Measurements from ENCODE around the gene DCLK2.

DNA sequence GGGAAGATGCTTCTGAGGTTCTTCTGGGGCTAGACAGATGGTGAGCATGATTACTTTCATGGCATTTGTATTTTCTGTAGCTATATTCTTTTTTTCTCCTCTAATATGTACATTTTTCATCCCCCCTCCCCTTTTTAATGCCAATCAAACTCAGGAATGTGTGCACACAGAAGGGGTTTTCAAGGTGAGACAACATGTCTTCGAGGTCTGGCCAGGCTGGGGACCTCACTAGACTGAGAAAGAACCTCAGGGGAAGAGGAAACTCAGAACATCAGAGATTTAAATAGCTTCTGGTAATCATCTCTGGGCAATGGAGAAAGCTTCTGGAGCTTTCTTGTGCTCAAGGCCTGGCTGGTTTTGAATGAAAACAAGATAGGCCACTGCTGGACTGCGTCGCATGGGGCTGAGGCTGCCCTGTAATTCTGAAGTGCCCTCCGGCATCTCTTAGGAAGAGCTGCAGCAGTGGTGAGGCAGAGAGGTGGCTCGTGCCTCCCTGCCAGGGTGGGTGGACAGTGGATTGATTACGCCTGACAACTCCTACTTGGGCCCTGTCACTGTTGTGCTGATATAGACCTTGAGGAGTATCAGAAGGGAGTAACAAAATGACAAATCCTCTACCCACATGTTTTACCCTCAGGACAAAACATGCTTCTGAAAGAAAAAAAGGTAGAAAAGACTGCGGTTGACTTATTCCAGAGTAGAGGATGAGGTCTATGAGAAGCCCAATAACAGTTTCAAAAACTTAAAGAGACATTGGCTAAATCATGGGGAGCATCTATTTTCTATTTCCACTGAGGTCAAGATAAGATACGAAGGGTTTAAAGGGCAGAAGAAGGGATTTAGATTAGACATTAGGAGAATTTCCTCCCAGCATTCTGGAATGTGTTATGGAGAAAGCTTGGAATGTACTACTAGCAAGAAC lies 279.7 kb downstream of the NR3C2 start:
- PRO-cap, result no peak
- RAMPAGE, long total RNA, 2 experiments, result no peak in any of the 2 experiments

DNA sequence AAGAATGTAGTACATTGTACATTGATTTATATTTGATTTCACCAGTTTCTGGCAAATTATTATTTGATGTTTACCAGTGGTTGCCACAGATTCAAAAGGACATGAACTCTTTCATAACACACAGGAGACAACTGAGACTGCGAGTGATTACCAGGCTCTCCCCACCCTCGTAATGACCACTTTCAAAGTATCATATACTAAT lies 158.5 kb downstream of the NR3C2 start:
- PRO-cap, result no peak
- RAMPAGE, long total RNA, 2 experiments, result no peak in any of the 2 experiments

GRCh38 chr4:148447589-148448202 lies 5.5 kb upstream of the NR3C2 start:
- PRO-cap, result no peak
- RAMPAGE, long total RNA, 2 experiments, result no peak in any of the 2 experiments

GRCh38 chr4:148834662-148835532 lies 392.7 kb upstream of the NR3C2 start:
- PRO-cap, result no peak
- RAMPAGE, long total RNA, 2 experiments, result no peak in any of the 2 experiments

- PRO-cap, result no peak
- RAMPAGE, long total RNA, 2 experiments, result no peak in any of the 2 experiments
Observed at GRCh38 chr4:149280012-149280312, 535.7 kb downstream of the IQCM start.

DNA sequence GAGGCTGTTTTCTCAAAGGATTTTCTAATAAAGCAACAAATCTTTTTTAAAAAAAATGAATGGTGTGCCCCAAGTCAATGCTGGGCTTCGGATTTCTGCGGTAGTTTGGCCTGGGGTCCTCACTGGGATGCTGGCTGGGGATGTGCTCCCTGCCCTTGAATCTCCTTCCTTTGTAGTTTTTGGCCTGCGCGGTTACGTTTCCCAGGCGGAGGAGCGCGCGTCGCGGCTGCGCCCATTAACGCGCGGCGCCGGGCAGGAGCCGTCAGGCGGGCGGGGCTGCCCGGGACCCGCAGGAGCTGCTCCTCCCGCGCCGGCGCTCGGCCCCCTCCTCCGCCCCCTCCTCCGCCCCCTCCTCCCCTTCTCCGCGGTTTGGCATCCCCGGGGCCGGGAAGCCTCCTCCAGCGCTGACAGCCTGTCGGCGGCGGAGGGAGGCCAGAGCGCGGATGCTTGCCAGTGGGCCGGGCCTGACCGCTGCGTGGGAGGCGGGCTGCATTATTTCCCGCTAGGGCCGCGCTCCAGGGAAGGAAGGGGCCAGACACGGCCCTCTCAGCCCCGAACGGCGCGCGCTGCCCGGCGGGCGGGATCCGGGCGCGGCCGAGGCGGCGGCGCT lies at the start of gene DCLK2:
DCLK2 (plus strand) TSS at position 534 of the 610 bp plus-strand sequence.
- PRO-cap, result bidirectional peak, plus-strand start at position 235 of the sequence, minus-strand start at position 172 of the sequence; unidirectional peak, plus-strand start at position 235 of the sequence; unidirectional peak, plus-strand start at position 265 of the sequence; bidirectional peak, plus-strand start at position 401 of the sequence, minus-strand start at position 406 of the sequence
- RAMPAGE, long total RNA, 2 experiments, result no peak in any of the 2 experiments

DNA sequence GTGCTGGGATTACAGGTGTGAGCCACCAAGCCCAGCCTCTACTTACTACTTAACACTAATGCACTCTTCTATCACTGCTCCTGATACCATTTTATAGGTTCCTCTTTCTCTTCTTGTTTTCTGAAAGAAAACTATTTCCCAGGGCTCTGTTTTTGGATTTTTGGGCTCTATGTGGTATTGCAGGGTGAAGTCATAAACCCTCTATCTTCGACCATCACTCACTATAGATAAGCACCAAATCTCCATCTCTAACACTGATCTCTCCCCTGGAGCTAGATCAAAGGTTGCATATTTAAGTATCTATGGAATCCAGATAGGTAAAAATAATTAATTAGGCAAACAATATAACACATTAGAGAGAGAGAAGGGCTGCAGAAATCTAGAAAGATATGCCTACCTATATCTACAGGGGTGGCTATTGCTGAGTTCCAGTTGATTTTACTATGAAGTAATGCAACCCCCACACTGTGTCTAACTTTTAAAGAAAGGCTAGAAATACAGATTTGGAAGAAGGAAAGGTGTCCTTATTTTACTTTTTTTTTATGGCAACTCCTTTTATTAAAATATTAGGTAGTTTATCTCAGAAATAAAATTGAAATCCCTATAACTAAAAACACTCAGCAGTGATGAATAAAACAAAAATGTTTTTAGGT lies 206.1 kb upstream of the MAB21L2 start:
- PRO-cap, result no peak
- RAMPAGE, long total RNA, 2 experiments, result no peak in any of the 2 experiments

- PRO-cap, result no peak
- RAMPAGE, long total RNA, 2 experiments, result no peak in any of the 2 experiments
Observed at GRCh38 chr4:150395976-150396501, 185.9 kb upstream of the MAB21L2 start.

GRCh38 chr4:150578534-150579468 lies 3.1 kb upstream of the MAB21L2 start:
- PRO-cap, result no peak
- RAMPAGE, long total RNA, 2 experiments, result no peak in any of the 2 experiments

- PRO-cap, result no peak
- RAMPAGE, long total RNA, 2 experiments, result no peak in any of the 2 experiments
Observed at GRCh38 chr4:150828079-150828704, 186.9 kb downstream of the LRBA start.

- PRO-cap, result no peak
- RAMPAGE, long total RNA, 2 experiments, result no peak in any of the 2 experiments
Observed at GRCh38 chr4:151184462-151185046, 85.1 kb downstream of the RPS3A start.

DNA sequence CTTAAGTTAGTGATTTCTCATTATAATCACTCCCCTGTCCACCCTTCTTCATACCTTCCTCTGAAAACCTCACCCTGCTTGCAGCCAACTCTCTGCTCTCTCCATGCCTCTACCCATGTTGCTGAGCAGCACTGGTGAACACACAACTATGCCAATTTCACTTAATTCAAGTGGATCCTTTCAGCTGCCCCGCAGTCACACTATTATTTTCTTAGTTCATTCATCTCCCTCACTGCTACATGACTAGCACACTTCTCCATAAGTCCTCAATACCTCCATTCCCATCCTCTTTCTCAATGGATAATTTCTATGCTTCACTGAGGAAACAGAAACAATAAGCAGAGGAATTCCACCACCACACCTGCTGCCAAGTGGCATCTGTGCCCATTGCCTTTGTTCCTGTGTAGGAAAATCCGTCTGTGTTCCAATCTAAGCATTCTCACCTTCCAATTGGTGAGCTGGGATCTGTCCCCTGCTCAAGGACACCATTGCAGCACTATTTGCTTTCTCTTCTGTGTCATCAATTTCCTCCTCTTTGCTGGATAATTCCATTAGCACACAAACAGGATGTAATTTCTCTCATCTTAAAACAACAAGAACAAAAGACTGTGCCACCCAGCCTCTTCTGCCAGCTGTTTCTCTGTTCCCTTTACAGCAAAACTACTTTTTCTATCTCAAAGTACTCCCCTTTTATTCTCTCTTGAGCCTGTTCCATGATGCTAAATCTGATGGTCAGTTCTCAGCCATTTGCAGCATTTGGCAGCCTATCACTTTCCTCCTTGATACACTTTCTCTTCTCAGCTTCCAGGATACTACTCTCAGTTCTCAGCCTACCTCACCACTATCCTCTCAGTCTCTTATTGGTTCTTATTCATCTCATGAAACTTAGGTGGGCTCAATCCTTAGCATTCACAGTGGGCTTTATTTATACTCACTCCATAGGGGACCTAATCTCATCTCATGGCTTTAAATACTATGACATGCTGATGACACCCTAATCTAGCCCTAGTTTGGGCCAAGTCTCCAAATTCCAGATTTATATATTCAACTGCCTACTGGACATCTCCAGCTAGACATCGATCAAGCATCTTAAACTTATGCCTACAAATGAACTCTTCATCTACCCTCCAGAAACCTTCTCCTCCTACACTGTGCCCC lies 24.9 kb upstream of the PRSS48 start:
- PRO-cap, result no peak
- RAMPAGE, long total RNA, 2 experiments, result no peak in any of the 2 experiments

GRCh38 chr4:151409968-151410435 lies 1.0 kb downstream of the FHIP1A start:
- PRO-cap, result unidirectional peak, minus-strand start at chr4:151410171
- RAMPAGE, long total RNA, 2 experiments, result no peak in any of the 2 experiments

GRCh38 chr4:151691507-151692258 lies 69.1 kb downstream of the GATB start:
- PRO-cap, result no peak
- RAMPAGE, long total RNA, 2 experiments, result no peak in any of the 2 experiments

GRCh38 chr4:152243803-152244321 lies 292.0 kb downstream of the FBXW7 start:
- PRO-cap, result unidirectional peak, minus-strand start at chr4:152243939
- RAMPAGE, long total RNA, 2 experiments, result no peak in any of the 2 experiments

DNA sequence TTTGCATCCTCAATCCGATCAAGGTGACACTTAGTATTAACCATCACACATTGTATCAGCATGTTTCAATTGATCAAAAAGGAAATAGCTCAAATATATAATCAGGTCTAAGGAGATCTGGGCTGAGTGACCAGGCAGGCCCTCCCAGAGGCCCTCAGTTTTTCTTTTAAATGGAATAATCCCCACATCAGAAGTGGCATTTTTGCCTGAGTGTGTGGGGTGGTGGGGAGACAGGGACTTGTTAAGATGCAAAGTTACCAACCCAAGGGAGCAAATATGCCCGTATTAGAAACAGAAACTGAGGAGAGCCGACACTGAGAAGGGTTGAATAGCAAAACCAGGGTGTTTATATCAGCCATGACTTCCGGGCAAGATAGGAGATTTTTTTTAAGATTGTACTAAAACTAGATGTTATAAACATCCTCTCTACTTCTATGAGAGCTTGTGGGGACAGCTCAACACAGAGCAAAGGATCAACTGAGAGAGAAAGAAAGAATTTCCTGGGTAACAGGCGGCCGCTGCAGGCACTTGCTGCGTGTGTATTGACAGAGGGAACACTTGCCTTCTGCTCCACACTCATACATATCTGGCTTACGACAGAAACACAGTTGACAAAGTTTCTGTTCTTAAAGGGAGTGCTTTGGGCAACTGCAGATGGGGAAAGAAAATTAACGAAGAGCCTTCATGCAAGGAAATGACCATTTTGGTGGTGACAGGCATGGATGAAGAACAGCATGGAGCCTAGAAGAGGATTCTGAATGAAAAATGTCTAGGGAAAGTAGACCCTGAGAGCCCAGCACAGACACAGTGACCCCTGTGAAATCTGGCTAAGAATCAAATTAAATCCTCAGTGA lies 49.1 kb upstream of the FBXW7 start:
- PRO-cap, result no peak
- RAMPAGE, long total RNA, 2 experiments, result no peak in any of the 2 experiments

DNA sequence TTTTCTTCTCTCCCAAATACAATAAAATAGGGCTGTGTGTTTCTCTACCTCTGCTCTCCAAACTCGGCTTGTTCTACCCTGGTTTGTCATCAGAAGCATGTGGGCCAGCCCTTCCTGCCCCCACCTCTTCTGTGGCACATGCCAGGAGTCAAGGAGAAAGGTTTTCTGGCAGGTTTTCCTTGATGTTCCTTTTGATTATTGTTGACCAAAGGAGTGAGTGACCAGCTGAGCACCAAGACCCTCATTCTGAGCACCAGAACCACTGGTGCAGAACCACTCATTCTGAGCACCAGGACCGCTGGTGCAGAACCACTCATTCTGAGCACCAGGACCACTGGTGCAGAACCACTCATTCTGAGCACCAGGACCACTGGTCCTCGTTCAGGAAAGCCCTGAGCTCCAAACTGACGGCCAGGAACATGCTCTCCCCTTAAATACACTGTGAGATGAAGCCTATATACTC lies 2.5 kb downstream of the FHDC1 start:
- PRO-cap, result no peak
- RAMPAGE, long total RNA, 2 experiments, result no peak in any of the 2 experiments

- PRO-cap, result unidirectional peak, minus-strand start at chr4:153006015
- RAMPAGE, long total RNA, 2 experiments, result no peak in any of the 2 experiments
Observed at GRCh38 chr4:153005790-153006632, 69.9 kb downstream of the FHDC1 start.

- PRO-cap, result no peak
- RAMPAGE, long total RNA, 2 experiments, result no peak in any of the 2 experiments
Observed at GRCh38 chr4:153189400-153189910, 14.8 kb upstream of the TRIM2 start.

DNA sequence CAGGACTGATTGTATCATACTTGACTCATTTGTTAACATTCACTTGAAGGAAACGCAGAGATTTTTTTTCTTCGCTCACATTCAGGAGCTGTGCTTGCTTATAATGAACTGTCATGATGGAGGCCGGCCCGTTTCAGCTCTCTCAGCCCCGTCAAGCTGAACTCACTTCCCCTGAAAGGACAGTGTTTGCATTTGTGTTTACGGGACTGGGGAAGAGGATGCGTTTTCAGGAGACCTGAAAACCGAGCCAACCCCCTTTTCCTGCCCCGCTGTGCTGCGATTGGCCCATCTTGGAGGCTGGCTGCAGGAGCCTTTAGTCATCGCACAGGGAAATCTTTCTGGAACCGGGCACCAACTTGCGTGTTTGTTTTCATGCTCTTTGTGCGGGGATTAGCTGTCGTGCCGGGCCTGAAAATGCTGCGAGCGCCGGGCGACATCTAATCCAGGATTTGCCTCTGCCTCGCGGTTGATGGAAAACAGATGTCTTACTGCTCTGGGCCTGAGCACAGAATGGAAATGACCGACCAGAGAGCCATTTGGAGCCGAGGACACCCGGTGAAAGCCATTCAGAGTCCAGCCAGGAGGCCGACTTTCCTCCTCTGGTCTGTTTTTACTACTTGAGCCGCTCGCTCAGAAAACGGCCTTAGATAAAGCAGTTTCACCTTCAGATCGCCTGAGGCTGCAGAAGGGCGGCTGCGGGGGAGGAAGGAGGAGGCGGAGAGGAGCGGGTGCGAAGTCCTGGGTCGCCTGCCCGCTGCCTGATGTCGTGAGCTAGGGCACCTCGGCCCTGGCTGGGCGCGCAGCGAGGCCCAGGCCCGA lies 18.1 kb downstream of the TRIM2 start:
- PRO-cap, result bidirectional peak, plus-strand start at position 382 of the sequence, minus-strand start at position 227 of the sequence; unidirectional peak, plus-strand start at position 565 of the sequence; unidirectional peak, plus-strand start at position 676 of the sequence
- RAMPAGE, long total RNA, 2 experiments, result start-site peak on the plus strand in 1 of 2 experiments, centred at position 347 of the sequence, 100 reads per replicate